Epithelial cell of proximal tubule (primary cell): ENCODE measurements around a stretch of chr4.

DNA sequence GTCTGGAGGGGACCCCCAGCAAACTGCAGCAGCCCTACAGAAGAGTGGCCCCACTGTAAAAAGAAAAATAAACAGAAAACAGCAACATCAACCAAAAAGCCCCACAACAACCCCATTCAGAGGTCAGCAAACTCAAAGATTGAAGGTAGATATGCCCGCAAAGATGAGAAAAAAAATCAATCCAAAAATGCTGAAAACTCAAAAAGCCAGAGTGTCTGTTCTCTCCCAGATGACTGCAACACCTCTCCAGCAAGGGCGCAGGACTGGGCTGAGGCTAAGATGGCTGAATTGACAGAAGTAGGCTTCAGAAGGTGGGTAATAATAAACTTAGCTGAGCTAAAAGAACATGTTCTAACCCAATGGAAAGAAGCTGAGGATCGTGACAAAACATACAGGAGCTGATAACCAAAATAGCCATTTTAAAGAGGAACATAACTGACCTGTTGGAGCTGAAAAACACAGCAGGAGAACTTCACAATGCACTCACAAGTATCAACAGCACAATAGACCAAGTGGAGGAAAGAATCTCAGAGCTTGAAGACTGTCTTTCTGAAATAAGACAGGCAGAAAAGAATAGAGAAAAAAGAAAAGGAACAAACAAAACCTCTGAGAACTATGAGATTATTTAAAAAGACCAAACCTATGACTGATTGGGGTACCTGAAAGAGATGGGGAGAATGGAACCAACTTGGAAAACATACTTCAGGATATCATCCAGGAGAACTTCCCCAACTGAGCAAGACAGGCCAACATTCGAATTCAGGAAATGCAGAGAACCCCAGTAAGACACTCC is 84.1 kb upstream of the ADAD1 start:
- RAMPAGE, long total RNA = no peak
- RRBS = no CpG with 5 or more reads among the region's 4 CpGs

- RAMPAGE, long total RNA = no peak
- RRBS = no CpG with 5 or more reads among the region's 5 CpGs
Measured at GRCh38 chr4:122349406-122350028, 29.3 kb upstream of the ADAD1 start.

- RAMPAGE, long total RNA = no peak
- RRBS = 55% methylated on average over 2 of the region's 8 CpGs
Measured at GRCh38 chr4:122700078-122700716, 32.3 kb upstream of the BBS12 start.

GRCh38 chr4:122798569-122798867 is 28.1 kb upstream of the FGF2 start:
- RAMPAGE, long total RNA = no peak
- RRBS = no CpG with 5 or more reads among the region's 3 CpGs

DNA sequence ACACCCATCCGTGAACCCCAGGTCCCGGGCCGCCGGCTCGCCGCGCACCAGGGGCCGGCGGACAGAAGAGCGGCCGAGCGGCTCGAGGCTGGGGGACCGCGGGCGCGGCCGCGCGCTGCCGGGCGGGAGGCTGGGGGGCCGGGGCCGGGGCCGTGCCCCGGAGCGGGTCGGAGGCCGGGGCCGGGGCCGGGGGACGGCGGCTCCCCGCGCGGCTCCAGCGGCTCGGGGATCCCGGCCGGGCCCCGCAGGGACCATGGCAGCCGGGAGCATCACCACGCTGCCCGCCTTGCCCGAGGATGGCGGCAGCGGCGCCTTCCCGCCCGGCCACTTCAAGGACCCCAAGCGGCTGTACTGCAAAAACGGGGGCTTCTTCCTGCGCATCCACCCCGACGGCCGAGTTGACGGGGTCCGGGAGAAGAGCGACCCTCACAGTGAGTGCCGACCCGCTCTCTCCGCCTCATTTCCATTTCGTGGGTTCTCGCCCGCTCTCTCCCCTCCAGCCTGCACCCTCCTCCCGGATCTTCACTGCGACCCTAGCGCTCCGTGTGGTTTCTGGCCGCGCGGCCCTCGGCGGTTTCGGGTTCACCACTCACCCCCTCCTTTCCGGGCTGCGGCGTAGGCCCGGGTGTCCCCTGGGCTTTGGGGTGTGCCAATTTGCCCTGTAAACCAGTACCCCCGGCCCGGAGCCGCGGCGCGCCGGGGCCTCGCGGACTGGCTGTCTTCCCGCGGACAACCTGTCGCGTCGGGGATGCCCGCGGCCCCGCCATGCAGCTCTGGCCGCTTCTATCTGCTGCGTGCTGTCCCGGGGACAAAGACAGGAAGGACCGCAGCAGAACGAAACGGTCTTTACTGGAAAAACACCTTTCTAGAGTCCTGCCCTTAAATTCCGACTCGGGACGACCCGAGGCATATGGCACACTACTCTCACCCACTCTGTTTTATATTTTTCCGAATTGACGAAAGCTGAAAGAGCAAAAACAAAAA is 583 bp downstream of the FGF2 start:
- RAMPAGE, long total RNA = no peak
- RRBS = 1% methylated on average over 61 of the region's 108 CpGs

DNA sequence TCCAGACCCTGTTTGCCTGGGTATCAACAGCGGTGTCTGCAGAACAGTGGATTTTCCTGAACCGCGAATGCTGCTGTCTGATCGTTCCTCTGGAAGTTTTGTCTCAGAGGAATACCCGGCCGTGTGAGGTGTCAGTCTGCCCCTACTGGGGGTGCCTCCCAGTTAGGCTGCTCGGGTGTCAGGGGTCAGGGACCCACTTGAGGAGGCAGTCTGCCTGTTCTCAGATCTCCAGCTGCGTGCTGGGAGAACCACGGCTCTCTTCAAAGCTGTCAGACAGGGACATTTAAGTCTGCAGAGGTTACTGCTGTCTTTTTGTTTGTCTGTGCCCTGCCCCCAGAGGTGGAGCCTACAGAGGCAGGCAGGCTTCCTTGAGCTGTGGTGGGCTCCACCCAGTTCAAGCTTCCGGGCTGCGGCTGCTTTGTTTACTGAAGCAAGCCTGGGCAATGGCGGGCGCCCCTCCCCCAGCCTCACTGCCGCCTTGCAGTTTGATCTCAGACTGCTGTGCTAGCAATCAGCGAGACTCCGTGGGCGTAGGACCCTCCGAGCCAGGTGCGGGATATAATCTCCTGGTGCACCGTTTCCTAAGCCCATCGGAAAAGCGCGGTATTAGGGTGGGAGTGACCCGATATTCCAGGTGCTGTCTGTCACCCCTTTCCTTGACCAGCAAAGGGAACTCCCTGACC is 22.2 kb downstream of the SPATA5 start:
- RAMPAGE, long total RNA = no peak
- RRBS = no CpG with 5 or more reads among the region's 24 CpGs

- RAMPAGE, long total RNA = no peak
- RRBS = no CpG with 5 or more reads among the region's 4 CpGs
Measured at GRCh38 chr4:123028084-123028653, 105.3 kb downstream of the SPATA5 start.

- RAMPAGE, long total RNA = no peak
- RRBS = no CpG with 5 or more reads among the region's 9 CpGs
Measured at GRCh38 chr4:123340119-123340791, 56.3 kb upstream of the SPRY1 start.

- RAMPAGE, long total RNA = no peak
- RRBS = no CpG with 5 or more reads among the region's 4 CpGs
Measured at GRCh38 chr4:123400510-123400991, 4.0 kb downstream of the SPRY1 start.

DNA sequence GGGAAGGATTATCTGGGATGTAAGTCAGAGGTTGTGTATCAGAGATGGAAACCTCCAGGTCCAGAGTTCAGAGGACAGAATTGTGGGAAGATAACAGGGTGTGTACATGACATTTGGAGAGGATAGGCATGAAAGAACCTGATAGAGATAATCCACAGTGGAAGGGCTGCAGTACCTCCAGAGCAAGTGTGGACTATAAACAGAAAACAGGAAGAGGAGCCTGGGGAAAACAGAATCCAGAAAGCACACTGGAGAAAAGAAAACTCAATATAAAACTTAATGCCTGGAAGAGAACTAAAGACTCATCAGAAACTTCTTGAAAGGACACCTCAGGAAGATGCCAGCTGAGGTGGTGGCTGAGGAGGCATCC is 262.8 kb downstream of the SPRY1 start:
- RAMPAGE, long total RNA = no peak

DNA sequence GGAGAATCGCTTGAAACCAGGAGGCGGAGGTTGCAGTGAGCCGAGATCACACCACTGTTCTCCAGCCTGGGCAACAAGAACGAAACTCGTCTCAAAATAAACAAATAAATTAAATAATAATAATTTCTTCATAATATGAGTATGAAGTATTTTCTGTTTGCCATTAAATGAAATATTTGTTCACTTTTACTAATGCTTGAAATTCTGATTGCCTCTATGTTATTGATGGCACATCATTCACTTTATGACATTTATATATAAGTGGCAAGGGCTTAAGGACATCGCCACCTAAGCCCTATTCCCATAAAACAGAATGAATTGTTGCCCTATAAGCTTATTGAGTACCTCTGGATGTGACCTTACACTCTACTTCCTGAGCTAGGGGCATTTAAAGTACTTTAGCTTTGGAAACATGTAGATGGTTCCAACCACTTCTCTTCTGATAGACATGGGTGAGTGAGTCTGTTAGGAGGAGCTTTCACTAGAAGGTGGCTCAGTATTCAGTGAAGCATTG is 102.2 kb downstream of the FAT4 start:
- RAMPAGE, long total RNA = no peak
- RRBS = no CpG with 5 or more reads among the region's 6 CpGs

DNA sequence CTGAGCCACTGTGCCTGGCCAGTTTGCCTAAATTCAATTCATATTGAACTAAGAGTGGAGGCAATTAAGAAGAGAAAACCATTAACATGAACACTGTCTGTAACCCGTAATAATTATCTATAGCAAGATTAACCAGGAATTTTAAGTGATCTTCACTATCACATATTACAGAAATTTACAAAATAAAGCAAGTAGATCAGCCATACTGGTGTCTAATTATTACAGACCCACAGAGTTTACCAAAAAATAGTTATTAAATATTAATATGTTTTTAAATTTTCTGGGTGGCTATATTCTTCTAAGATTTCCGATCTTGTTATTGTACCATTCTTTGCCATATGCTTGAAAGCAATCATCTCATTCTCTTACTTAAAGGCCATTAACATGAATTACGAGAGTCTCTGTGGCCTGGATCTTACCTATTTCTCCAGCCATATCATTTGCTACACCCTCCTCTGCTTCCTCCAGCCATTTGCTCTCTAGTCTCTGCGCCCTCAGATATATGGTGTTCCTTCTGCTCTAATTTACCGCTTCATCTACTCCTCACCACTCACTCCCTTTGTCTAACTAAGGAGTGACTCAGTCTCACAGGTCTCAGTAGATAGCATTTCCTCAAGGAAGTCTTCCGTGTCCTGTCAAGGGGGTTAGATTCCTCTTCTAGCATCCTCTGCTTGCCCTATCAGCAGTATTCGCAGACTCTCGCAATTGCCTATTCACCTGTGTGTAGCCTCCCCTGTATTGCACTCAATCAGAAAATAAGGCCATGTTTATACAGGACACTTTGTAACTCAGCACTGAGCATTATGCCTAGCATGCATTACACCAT is 892.2 kb upstream of the INTU start:
- RAMPAGE, long total RNA = no peak
- RRBS = no CpG with 5 or more reads among the region's 8 CpGs

- RAMPAGE, long total RNA = no peak
- RRBS = no CpG with 5 or more reads among the region's 10 CpGs
Measured at GRCh38 chr4:127656017-127656378, 23.2 kb downstream of the INTU start.

DNA sequence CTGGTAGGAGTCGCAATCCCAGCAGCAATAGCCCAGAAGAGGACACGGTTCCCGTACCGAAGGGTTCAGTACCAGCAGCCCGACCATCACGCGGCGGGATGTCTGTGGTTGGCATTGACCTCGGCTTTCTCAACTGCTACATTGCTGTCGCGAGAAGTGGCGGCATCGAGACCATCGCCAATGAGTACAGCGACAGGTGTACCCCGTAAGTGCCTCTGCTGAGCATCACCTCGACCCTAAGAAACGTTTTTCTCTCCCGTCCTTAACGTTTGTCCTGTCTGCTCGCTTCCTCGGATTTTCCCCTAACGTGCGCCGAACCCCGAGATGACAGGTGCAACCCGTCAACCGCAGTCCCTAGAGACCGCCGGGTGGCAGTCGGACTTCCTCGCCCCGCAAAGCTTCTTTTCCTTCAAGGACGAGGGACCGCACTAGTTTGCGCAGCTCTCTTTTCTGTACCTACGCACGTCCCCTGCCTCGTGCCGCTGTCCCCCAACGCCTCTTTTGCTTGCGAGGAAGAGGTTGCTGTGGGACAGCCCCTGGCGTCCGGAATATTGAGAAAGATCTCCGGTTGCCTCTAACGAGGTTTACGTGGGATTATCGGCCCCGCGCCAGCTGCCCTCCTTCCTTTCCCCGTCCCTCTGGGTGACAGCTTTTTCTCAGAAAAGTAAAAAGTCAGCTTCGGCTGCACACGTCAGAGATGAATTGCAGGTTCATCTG is 489 bp downstream of the HSPA4L start:
- RAMPAGE, long total RNA = no peak
- RRBS = no CpG with 5 or more reads among the region's 53 CpGs

DNA sequence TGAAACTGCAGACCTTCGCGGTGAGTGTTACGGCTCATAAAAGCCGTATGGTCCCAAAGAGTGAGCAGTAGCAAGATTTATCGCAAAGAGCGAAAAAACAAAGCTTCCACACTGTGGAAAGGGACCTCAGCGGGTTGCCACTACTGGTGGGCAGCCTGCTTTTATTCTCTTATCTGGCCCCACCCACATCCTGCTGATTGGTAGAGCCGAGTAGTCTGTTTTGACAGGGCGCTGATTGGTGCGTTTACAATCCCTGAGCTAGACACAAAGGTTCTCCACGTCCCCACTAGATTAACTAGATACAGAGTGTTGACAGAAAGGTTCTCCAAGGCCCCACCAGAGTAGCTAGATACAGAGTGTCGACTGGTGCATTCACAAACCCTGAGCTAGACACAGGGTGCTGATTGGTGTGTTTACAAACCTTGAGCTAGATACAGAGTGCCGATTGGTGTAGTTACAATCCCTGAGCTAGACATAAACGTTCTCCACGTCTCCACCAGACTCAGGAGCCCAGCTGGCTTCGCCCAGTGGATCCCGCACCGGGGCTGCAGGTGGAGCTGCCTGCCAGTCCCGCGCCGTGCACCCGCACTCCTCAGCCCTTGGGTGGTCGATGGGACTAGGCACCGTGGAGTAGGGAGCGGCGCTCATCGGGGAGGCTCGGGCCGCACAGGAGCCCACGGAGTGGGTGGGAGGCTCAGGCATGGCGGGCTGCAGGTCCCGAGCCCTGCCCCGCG is 1.2 kb downstream of the MFSD8 start:
- RAMPAGE, long total RNA = no peak
- RRBS = no CpG with 5 or more reads among the region's 34 CpGs

DNA sequence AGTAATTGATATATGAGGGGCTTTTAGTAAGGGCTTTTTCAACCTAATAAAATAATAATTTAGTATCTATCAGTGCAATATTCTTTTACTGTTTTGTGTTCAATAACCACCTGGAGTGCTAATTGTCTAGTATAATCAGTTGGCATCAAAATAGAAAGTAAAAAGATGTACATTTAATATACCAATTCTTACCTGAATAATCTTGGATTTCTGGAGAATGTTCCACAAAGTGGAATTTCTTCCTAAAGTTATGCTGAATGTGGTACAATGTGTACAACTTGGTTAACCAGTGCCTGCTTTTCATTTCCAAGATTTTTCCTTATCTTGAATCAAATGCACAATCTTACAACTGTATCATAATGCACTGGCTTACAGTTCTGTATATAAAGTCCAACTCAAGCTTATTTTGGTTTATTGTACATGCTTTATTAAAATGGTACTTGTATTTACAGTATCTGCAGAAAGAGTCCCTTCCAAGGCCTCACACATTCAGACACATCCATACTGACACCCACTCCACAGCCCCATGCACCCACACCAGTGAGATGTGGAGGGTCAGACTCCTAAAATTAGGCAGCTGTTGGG is 17.8 kb downstream of the PGRMC2 start:
- RAMPAGE, long total RNA = no peak

DNA sequence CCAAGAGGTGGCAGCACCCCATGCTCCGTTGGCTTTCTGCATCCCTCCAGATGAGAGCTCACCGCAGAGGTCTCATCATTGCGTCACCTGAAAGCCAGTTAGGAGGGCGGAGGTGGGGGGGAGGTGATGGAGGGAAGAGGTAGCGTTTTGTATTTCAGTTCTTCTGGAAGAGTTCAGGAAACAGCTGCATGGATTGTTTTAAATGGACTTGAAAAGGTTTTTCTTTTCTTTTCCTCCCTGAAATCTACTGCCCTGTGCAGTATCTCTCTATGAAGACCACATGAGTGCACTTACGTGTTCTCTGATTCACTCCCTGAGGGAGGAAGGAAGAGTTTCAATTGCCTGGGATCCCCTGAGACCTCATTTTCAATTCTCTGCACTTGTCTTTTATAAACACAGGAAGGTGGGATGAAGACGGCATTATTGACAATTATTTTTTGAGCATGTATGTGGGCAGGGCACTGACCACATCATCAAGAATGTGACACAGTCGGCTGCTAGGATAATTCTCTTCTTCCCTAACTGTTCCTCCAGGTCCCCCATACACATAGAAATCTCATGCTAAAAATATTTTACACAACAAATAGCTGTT is 166.9 kb upstream of the PGRMC2 start:
- RAMPAGE, long total RNA = no peak
- RRBS = no CpG with 5 or more reads among the region's 8 CpGs

GRCh38 chr4:128556435-128556661 is 253.2 kb upstream of the JADE1 start:
- RAMPAGE, long total RNA = no peak
- RRBS = no CpG with 5 or more reads among the region's 1 CpG

- RAMPAGE, long total RNA = no peak
- RRBS = no CpG with 5 or more reads among the region's 4 CpGs
Measured at GRCh38 chr4:128660125-128661286, 149.0 kb upstream of the JADE1 start.

DNA sequence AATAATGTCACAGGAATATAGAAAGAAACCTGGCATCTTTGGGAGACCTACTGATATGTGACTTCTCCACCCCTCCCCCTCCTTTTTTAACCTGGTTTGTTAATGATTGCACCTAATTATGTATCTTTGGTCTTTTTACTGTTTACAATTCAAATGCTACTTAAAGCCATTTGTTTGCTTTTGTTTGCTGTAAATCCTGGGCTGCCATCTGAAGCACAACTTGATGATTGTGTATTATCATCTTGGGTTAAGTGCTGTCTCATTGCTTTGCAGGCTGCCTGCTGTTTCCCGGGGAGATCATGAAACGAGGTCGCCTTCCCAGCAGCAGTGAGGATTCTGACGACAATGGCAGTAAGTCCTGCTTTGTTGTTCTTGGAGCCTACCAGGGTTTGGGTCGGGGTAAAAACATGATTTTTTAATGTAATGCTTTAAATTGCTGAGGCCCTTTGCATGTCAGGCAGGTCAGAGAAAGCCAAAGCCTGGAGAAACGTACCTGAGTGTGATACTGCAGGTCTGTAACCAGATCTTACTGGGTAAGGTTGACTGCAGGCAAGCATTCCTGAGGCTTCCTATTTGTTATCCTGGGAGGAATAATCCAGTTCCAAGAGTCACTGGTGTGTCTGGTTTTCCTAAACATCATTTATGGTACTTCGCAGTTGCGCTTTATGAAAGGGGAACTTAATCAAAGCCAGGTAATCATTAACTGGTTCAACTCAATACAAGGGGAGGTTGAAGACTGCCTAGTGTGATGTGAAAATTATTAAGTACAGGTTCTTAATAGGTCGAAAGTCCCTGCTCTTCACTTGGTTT is 22.2 kb downstream of the JADE1 start:
- RAMPAGE, long total RNA = no peak
- RRBS = no CpG with 5 or more reads among the region's 9 CpGs